HTR-8/SVneo (cell line): ENCODE measurements around a stretch of chr1.

GRCh38 chr1:94676784-94677080, 135.2 kb upstream of the F3 start:
- RRBS, result no CpG with 5 or more reads among the region's 4 CpGs

GRCh38 chr1:94713749-94714212, 106.4 kb upstream of the SLC44A3 start:
- RRBS, result no CpG with 5 or more reads among the region's 7 CpGs

DNA sequence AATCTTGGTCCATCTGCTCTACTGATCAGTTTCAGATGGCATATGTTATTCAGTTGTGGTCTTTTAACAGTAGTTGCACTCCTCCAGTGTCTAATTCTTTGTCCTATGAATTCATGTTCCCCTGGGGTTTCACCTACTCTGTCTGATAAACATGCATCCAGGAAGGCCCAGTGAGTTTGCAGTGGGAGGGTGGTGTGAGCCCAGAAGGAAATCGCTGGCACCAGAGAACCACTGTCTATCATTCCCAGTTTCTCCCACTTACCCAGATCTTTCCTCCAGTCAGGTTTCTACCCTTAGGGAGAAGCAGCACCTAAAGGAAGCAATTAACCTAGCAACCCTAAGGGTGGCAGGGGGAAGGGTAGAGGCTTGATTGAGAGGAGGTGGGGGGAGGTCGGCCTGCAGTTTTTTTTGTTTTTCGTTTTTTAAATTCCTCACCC, 932 bp upstream of the SLC44A3 start:
- RRBS, result no CpG with 5 or more reads among the region's 3 CpGs

DNA sequence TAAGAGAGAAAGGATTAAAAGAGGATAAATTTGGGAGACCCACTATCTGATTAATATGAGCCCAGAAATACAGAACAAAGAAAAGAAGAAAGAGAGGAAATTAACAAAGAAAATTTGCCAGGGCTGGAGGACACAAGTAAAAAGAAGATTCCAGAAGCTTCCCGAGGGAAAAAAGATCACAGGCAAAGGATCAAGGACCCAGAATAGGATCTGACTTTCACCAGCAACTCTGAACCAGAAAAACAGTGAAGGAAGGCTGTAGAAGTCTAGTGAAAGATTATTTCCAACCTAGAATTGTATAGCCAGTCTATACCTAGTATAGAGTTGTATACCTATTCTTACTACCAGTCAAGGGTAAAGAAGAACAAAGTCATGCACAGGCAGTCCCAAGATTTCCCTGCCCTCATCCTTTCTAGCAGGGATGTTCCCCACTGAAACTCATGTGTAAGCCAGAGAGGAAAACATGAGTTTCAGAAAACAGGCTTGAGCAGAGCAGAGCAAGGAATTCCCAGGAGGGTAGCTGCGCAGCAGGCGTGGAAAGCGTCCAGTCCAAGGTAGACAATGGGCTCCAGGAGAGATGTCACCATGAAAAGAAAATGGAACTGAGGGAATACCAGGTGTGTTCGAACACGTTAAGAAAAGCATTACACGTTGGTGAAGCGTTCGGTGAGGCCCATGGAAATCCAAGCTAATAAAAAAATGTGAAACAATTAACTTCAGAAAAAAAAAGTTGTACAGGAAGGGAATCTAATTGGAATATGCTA, 40.4 kb downstream of the SLC44A3 start:
- RRBS, result no CpG with 5 or more reads among the region's 9 CpGs

DNA sequence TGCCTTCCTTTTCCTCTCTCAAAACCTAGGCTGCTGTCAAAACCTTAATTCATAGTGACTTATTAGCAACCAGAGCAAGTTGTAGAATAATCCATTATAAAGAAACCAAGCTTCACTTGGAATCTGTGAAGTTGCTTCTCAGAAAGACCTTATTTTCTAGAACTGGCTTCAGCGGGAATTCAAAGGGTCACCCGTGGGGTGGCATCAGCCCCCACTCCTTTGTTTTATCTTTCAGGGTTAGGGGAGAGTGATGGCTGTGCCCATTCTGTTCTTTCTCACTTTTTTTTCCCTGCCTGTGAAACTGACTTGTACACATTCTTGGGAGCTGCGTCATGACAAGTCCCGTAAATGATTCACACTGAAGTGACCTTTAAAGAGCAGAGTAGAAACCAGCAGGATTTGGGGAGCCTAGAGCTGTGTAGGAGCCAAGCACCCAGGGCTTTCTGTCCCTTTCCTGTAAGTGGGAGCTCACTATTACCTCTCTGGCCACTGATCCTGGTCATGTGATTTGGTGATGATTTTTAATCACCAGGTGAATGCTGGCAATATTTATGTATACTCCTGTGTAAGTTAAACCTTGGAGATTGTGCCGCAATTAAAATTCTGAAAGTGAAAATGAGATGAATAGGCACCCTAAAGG, 43.8 kb downstream of the SLC44A3 start:
- RRBS, result no CpG with 5 or more reads among the region's 5 CpGs

DNA sequence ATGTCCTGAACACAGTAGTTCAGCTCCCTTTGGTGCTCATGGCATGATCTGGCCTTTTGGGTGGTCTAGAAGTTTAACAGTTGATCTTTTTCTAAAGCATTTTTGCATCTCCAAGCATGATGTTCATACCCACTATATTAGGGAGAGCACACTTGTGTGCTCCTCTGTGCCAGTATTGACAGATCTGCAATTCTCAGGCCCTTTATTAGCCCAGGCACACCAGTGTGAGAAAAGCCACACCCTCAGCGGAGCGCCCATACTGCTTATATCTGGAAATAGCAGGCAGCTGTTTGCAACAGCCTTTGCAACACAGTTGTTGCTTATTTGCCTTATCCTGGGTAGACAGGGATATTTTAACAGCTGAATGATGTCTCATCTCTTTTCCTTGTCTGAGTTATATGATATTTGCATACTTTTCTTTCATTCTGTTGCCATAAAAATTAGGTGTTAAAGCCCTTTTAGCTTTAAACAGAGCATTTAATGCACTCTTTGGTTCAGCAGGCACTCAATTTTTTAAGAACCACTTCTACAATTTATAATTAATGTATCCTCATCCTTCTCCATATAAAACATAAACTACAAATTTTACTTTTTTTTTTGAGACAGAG, 34.0 kb downstream of the CNN3 start:
- RRBS, result no CpG with 5 or more reads among the region's 2 CpGs

- RRBS, result no CpG with 5 or more reads among the region's 2 CpGs
Observed at GRCh38 chr1:94895530-94896119, 31.3 kb downstream of the CNN3 start.

DNA sequence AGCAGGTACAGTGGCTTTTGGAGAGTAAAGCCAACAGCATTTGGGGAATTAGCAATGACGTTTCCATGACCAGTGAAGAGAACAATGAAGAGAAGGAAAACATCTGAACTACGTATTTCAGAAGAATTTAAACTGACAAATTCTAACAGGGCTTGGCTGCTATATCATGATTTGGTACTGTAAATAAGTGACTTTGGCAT, 26.3 kb downstream of the CNN3 start:
- RRBS, result no CpG with 5 or more reads among the region's 2 CpGs

DNA sequence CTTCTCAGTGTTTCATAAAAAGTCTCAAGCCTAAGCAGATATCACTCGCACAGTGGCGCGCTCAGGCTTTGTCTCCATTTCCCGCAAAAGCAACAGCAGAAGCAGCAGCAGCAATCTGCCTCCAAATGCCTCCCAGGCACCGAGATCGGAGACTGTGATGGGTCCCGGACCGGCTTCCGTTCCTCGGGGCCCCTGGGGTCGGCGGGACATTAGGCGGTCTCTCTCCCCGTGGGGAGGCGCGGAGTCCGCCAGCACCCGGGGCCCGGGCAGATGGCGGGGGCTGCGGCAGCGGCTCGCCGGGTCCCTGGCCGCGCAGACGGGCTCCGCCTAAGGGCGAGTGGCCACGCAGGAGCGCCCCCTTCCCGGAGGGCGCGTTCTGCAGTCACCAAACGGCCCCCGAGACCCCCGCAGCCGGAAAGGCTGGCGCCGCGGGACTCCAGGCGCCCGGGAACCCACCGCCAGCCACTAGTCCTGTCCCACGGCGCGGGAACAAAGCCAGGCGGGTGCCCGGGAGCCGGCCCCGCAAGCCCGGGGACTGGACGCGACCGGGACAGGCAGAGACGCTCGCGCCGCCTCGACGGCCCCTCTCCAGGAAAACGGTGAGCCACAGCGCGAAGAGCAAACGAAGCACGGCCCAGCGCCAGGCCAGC, 643 bp downstream of the CNN3 start:
- RRBS, result 1% methylated on average over 41 of the region's 67 CpGs

- RRBS, result 2% methylated on average over 22 of the region's 55 CpGs
Observed at GRCh38 chr1:94927283-94928227, 645 bp upstream of the CNN3 start.

DNA sequence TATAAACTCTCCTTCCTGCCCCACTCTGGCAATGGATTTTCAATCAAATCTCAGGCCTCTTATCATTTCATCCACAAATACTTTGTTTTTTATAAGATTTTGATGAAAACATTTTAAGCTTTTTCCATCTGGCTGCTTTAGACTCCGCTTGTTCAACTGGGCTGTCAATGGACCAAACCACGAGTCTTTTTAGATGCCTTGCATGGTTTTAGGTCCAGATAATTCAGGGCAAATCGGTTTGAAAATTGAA, 46.3 kb upstream of the CNN3 start:
- RRBS, result no CpG with 5 or more reads among the region's 3 CpGs

DNA sequence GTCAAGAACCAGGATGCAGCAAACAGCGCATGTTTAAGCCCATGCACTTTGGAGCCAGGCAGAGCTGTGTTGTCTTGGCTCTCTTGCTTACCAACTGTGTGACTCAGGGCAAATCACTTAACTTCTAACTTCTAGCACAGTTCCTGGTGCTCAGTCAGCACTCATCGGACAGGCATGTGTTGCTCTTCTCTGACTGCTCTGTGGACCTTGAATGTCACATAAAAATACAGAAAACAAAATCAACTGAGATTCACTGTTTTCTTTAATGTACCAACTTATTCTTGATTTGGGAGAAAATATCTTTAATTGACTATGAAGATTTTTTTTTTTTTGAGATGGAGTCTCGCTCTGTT, 56.5 kb upstream of the CNN3 start:
- RRBS, result no CpG with 5 or more reads among the region's 3 CpGs

DNA sequence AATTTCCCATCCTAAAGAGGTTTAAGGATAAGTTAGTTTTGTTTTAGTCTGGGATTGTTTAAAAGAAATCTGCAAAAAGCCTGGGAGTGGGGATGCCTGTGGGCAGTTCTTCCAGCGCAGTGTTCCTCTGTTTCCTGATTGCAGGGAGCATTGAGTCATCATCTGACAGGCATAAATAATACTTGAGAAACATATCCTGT, 350.8 kb upstream of the PTBP2 start:
- RRBS, result no CpG with 5 or more reads among the region's 1 CpG

DNA sequence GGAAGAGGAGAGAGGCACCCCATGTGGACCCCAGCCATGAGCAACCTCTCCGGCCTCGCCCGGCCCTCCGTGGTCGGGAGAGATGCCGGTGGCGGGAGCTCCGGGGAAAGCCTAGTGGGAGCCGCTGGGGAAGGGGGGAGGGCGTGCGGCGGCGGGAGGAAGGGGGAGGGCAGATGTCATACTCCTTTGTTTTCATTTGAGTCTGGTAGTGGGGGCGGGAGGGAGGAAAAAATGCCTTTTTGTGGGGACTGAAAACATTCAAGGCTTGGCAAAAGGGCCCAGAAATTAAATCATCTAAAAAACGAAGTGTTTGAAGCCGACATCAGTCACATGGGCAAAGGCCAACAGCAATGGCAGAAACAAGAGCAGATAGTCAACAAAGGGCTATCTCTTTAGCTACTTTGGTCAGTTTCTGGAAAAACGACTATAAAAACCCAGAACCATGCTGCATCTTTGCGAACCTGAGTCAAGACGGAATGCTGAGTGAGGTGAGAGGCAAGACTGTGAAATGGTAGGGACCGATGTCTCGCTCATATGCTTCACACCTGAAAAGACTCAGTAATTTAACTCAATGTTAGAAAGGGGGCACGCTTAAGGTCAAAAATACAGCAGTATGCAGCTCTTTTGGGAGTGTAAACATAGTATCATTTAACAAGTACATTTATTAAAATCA, 862 bp downstream of the PTBP2 start:
- RRBS, result no CpG with 5 or more reads among the region's 22 CpGs

- RRBS, result no CpG with 5 or more reads among the region's 5 CpGs
Observed at GRCh38 chr1:96770641-96771413, 49.2 kb downstream of the PTBP2 start.

DNA sequence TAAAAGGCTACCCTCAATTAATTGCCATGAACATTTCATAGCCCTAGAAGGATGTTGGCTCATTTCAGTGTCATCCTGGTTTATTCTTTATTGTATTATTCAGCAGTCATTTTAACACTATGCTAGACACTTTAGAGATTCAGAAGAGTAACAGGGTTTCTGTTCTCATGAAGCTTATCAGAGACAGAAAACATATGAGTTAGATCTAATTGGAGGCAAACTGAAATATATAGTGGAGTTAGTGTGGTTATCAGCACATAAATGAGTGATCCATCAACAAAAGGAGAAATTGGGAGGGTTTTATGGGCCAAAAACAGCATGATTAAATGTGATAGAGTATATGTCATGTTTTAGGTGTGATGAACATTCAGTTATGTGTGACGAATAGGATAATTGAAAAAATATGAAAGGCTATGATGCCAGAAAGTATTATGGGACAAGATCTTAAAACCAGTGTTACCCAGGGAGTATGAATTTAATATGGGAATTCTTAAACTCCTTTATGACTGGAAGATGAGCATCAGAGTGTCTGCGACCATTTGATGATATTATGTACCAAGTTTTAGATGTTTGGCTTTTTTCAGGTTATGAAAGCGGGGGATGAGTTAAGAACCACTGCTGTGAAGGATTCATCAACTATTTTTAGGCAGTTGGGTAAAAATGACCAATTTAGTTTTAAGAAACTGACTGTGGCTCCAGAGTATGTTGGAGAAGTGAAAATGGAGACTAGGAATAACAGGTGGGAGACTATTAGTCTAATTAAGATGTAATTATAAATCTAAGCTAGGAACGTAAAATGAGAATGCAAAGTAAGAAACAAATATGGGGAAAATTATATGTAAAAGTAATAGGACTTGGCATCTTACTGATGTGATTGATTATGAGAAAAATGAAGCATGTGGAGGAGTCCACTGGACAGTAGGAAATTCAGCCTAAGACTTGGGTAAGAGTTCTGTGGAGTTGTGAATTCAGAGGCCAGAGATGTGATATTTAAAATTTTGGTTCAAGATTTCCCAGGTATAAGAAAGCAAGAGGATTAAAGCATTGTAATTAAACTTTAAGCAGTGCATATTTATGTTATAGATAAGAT, 73.3 kb downstream of the PTBP2 start:
- RRBS, result no CpG with 5 or more reads among the region's 4 CpGs

DNA sequence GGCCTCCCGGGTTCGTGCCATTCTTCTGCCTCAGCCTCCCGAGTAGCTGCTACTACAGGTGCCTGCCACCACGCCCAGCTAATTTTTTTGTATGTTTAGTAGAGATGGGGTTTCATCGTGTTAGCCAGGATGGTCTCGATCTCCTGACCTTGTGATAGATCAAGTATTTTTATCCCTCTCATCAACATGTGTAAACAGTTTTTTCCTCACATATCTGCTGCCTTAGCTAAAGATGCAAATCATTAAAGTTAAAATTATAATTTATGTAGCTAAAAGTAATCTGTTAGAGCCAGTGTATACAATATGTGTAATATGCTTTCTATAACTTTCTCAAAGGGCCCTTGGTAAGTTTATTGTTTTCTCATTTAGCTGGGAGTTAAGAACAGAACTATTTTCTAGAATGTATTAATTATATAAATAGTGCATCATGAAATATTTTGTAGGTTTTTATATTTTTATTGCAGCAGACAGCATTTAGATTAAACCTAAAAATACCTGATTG, 77.8 kb downstream of the PTBP2 start:
- RRBS, result no CpG with 5 or more reads among the region's 6 CpGs

- RRBS, result no CpG with 5 or more reads among the region's 5 CpGs
Observed at GRCh38 chr1:99521618-99522100, 124.3 kb upstream of the PALMD start.

- RRBS, result 0% methylated on average over 1 of the region's 5 CpGs
Observed at GRCh38 chr1:99645208-99645561, 728 bp upstream of the PALMD start.